ENCODE measurements around a stretch of chr21.

- PRO-cap, result no peak
Measured at GRCh38 chr21:42493387-42493706, 2.7 kb downstream of the RSPH1 start.

GRCh38 chr21:42499259-42499978, 3.4 kb upstream of the RSPH1 start:
- PRO-cap, result no peak

DNA sequence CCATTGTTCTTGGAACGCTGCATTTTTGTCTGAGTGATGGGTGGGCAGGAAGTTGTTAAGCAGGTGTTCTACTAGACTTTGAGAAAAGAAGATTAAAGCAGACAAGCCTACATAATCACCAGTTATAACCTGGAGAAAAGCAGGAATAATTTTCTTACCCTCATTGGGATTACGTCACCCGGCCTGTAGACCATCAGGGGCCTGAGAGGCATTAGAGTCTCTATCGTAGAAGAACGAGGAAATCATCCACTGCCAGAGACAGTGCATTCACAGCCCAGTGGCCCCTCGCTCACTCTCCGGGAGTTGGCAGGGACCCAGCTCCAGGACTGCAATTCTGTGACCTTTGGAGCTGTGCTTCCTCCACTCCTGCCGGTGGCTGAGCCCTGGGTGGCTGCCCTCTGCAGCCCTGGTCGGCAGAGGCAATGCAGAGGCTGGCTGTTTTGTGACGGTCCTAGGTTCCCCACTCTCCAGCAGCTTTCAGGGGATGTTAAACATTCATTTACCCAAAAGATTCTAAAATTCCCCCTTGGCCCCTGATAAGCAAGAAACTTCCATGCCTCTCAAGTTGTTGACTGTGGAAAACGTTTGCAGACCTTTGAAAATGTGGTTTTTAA, 12.7 kb downstream of the SLC37A1 start:
- PRO-cap, result no peak

- PRO-cap, result no peak
Measured at GRCh38 chr21:42651673-42652270, 1.6 kb upstream of the PDE9A start.

- PRO-cap, result no peak
Measured at GRCh38 chr21:42719982-42720189, 66.5 kb downstream of the PDE9A start.

DNA sequence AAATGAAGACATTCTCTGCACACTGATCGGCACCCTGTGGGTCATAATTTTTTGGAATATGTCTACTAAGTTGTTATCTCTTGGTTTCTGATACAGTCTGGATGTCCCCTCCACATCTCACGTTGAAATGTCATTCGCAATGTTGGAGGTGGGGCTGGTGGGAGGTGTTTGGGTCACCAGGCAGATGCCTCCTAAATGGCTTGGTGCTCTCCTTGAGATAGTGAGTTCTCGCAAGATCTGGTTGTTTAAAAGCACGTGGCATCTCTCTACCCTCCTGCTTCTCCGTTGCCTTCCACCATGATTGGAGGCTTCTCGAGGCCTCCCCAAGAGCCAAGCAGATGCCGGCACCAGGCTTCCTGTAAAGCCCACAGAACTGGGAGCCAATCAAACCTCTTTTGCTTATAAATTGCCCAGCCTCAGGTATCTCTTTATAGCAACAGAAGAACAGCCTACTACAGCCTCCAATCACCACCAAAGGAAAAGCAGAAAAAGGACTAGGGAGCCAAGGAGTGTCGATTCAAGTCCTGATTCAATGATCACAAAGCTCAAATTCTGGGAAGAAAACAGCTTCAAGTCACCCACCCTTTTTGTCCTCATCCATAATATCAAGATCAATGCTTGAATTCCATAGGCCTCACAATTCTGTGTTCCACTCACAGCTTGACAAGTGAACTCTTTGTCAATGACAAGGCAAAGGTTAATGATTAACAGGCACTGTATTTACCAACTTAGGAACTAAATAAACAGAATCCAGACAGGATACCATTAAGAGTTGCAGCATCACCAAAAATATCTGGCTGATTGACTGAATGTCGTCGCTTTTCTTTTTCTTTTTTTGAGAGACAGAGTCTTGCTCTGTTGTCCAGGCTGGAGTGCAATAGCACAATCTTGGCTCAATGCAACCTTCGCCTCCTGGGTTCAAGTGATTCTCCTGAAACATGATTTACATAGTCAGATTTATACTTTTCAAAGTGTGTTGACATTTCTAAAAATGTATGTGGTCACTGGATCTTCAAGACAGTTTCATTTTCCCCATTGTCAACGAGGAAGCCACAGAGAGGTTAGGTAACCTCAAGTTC, 80.7 kb downstream of the PDE9A start:
- PRO-cap, result no peak

GRCh38 chr21:42832772-42833805, 46.2 kb downstream of the WDR4 start:
- PRO-cap, result no peak

GRCh38 chr21:42837005-42837699, 42.2 kb downstream of the WDR4 start:
- PRO-cap, result no peak

GRCh38 chr21:42837700-42838434, 41.5 kb downstream of the WDR4 start:
- PRO-cap, result no peak

- PRO-cap, result no peak
Measured at GRCh38 chr21:42864639-42865338, 14.6 kb downstream of the WDR4 start.

- PRO-cap, result bidirectional peak, plus-strand start at chr21:42893311, minus-strand start at chr21:42893112
Measured at GRCh38 chr21:42892635-42893166, 408 bp upstream of the NDUFV3 start.

DNA sequence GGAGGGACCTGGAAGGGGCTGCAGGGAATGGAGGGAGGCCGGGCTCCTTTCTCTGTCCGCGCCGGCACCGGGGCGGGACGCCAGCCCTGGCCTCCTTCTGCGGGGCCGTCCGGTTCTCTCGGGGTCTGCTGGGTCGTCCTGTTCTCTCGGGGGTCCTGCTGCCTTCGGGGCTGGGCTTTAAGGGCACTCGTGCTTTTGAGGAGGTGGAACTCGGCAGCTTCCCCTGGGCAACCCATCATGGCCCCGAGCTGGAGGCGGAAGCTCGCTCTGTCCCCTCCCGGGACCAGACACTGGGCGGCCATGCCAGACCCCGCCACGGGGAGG, 4.2 kb downstream of the CRYAA start:
- PRO-cap, result no peak

GRCh38 chr21:43325982-43326469, 100.9 kb downstream of the SIK1 start:
- PRO-cap, result no peak

DNA sequence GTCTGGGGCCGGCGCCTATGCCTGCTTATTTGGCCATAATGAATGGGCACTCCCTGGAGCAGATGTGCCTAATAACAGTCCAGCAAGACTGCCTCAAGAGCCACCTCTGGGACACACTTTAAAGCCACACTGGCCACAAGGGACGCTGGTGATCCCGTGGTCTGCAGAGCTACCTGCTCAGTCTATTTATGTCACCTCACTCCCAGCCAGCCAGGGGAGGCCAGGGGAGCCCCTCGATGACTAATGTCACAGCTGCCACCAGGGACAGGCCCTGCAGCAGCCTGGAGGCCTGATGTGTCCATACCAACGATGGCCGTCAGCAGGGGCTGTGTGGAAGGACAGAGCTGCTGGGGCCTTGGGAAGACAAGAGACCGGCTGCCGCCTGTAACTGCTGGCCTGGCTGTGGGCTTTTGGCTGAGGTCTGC, 71.1 kb downstream of the SIK1 start:
- PRO-cap, result no peak

DNA sequence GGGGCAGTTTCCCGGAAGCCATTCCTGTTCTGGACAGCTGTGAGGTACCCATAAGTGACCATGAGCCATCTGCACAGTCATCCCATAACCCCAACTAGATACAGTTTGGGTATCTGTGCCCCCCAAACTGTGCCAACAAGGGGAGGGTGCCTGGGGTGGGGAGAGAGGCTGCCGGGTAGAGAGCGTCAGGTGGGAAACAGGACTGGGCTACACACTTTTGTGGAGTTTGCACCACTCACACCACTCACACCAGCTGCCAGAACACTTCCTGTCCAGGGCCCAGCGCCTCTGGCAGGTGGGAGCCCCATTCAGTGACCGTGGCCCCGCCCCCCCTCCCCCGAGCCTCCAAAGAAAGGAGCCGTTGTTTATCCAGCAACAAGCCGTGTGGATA, 44.1 kb downstream of the SIK1 start:
- PRO-cap, result no peak

GRCh38 chr21:43644571-43645064, 14.7 kb downstream of the HSF2BP start:
- PRO-cap, result no peak

GRCh38 chr21:43687071-43687645, 27.8 kb downstream of the RRP1B start:
- PRO-cap, result no peak

DNA sequence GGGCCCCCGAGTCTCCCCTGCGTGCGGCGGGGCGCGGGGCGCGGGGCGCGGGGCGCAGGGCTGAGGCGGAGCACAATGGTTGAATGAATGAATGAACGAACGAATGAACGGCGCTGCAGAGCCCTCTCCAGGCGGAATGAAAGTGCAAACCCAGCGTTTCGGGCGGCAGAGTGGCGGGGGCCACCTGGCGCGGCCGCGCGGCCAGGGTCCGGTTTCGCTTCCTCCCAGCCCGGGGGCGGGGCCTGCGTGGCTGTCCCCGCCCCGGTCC, 192 bp upstream of the PDXK start:
- PRO-cap, result bidirectional peak, plus-strand start outside the sequence, minus-strand start at position 223 of the sequence

DNA sequence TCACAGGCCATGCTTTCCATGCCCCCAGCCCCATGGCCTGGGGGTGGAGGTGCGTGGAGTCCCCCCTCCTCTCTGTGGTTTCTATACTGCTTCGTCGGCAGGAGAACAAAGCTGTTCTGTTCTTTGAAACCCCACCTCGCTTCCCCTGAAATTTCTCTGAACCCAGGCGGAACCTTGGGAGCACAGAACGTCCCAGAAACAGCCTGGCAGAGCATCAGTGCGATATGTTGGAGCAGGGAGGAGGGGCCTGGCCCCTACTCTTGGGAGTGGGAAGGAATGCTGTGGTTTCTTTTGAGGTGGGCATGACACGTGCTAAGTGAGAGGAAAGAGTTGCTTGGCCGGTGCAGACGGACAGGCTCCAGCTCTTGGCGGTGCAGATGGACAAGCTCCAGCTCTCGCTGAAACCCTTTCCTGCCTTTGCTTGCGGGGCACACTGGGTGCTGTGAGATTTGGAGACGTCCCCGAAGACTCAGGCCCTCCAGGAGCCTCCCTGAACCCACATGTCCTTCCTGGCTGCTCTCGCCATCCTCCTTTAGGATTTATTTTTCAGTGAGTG, 15.9 kb downstream of the PDXK start:
- PRO-cap, result no peak

GRCh38 chr21:43753456-43754209, 22.5 kb downstream of the CSTB start:
- PRO-cap, result no peak